UCH-1 (cell line): ENCODE measurements around the genes H2BC1, SLC17A1 and H3C2.

- RRBS = 46% methylated on average over 15 of the region's 32 CpGs
These were observed 72.7 kb downstream of the SOX4 start for GRCh38 chr6:21666168-21666674.

GRCh38 chr6:21754757-21755267 is 161.3 kb downstream of the SOX4 start:
- RRBS = no CpG with 5 or more reads among the region's 7 CpGs

DNA sequence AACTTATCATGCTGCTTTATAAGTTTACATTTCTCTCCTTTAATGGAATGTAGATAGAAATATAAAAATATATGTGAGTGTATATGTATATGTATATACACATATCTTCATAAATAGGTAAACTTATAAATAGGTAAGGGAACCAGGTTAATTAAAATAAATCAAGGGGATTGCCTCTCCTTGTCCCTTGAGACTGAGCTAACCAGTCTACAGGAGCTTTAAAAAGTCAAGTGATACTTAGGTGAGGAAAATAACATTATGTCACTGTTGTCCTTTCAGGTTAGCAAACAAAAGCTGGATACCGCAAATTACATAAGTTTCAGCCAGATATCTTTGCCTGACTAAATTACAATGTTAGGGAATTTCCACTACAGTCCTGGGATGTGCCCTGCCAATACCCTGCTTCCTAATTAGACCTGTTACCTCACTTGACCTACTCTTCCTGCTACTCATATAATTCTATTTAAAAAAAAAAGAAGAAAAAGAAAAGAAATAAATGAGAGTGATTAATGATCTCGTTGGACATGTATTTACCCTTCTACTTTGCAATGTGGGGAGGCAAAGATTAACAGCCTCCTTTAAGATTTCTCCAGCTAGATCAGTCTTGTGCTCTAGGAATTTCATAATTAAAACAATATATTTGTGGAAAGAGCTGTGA is 318.8 kb downstream of the HDGFL1 start:
- RRBS = no CpG with 5 or more reads among the region's 2 CpGs

- RRBS = no CpG with 5 or more reads among the region's 5 CpGs
These were observed 1.1 kb downstream of the C6orf62 start for GRCh38 chr6:24717656-24718492.

GRCh38 chr6:24719982-24720992 is 1.3 kb upstream of the C6orf62 start:
- RRBS = 2% methylated on average over 25 of the region's 78 CpGs

DNA sequence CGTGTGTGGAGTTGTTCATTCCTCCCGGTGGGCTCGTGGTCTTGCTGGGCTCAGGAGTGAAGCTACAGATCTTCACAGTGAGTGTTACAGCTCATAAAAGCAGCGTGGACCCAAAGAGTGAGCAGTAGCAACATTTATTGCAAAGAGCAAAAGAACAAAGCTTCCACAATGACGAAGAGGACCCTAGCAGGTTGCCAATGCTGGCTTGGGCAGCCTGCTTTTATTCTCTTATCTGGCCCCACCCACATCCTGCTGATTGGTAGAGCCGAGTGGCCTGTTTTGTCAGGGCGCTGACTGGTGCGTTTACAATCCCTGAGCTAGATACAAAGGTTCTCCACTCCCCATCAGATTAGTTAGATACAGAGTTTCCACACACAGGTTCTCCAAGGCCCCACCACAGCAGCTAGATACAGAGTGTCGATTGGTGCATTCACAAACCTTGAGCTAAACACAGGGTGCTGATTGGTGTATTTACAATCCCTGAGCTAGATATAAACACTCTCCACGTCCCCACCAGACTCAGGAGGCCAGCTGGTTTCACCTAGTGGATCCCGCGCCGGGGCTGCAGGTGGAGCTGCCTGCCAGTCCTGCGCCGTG is 9.3 kb upstream of the GMNN start:
- RRBS = no CpG with 5 or more reads among the region's 15 CpGs

DNA sequence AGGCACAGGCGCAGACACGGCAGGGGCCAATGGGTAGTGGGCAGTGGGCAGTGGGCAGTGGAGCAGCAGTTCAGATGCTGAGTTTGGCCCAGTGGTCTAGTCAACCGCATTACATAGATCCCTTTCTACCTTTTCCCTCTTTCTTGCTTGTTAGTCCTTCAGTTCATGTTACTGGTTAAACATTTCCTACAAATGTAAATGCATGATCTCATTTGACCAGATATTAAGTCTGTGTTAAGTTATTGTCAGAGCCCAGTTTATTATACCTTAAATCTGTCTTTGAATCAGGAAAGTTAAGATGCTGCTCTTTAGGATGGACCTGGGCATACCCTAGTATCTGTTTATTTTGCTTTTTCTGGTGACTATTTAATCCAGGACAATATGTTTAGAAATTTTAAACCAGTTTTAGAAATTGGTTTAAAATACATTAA is 1.8 kb downstream of the GMNN start:
- RRBS = no CpG with 5 or more reads among the region's 3 CpGs

- RRBS = no CpG with 5 or more reads among the region's 4 CpGs
These were observed 12.8 kb upstream of the CARMIL1 start for GRCh38 chr6:25266386-25266855.

DNA sequence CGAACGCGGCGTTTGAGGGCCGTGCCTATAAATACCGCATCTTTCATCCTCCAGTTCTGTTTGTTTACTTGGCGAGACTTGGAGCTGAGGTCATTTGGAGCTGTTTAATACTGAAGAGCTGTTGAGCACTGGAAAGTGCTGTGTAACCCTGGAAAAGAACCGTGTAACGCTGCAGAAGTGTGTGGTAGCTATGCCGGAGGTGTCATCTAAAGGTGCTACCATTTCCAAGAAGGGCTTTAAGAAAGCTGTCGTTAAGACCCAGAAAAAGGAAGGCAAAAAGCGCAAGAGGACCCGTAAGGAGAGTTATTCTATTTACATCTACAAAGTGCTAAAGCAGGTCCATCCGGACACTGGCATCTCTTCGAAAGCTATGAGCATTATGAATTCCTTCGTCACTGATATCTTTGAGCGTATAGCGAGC is at the start of gene H2BC1:
TSS of gene H2BC1 (plus strand) at position 59 of the 421 bp plus-strand sequence.
- RRBS = no CpG with 5 or more reads among the region's 18 CpGs

- RRBS = no CpG with 5 or more reads among the region's 5 CpGs
These were observed at the start of gene SLC17A1 for GRCh38 chr6:25831715-25832465. TSS of gene SLC17A1 (minus strand) at chr6:25832052.

DNA sequence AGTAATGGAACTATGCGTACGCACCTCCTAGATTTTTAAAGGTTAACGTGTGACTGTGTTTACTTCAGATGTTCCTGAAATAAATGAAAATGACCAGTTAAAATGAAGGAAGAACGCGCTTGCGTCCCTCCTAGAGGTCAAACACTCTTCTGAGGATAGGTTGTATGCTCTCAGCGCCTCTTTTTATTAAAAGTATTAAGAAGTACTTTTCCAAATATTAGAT is 24.6 kb downstream of the H1-1 start:
- RRBS = no CpG with 5 or more reads among the region's 7 CpGs

DNA sequence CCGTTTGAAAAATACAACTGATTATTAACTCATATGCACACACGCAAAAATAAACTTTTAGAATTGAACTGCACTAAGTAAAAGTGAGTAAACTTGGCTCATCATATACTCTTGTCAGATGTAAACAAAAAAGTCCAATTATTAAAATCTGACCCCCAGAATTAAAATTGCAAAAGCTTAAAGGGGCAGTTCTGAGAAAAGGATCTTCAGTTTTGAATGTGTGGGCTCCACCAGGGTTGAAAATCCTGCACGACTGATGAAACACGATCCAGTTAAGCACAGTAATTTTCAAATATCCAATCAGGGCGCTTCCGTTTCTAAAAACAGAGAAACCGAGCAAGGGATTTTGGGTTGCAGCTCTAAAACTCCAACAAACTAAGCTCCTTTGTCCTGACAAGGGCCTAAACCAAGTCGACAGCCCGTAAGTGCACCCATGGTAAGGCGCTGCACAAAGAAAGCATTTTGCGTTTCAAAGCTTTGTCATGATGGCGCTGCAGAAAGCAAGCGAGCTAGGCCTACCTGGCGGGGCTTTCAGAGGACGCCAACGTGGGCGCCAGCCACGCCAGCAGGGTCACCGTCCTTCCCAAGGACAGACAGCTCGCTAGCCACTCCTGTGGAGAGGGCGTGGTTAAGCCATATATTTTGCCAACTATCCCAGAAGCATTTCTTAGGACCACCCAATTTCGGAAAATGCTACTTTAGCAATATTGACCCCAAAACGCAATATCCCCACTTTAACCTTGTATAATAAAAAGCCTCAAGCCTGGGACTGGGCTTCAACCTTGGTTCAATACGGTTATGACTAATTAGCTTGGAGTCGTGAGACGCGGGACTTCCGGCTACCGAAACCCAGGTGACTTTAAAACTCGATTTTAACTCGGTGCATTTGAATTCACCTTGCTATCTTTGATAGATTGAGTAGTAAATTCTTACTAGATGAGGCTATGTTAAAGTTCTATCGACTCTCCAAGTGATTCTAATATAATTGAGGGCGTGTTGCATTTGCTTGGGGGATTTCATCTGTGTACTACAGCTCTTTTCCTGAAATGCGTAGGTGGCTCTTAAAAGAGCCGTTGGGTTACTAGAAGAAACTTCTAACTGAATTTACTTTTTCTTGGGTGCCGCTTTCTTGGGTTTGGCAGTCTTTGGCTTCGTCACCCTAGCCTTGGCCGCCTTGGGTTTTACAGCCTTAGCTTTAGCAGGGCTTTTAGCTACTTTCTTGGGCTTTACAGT is 1.2 kb downstream of the H1-1 start:
- RRBS = no CpG with 5 or more reads among the region's 38 CpGs

DNA sequence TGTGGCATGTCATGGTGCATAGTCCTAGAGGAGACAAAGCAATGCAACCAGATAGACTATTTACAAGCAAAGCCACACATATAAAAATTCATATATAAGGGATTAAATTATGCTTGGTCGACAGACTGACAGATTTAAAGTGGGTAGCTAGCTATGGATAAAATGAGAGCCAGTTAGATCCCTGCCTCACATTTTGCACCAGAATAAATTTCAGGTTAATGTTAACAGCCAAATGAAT is 1.1 kb downstream of the H3C2 start:
- RRBS = no CpG with 5 or more reads among the region's 1 CpG

GRCh38 chr6:26031146-26032162 is at the start of gene H3C2:
TSS of gene H3C2 (minus strand) at chr6:26032099.
- RRBS = no CpG with 5 or more reads among the region's 45 CpGs

DNA sequence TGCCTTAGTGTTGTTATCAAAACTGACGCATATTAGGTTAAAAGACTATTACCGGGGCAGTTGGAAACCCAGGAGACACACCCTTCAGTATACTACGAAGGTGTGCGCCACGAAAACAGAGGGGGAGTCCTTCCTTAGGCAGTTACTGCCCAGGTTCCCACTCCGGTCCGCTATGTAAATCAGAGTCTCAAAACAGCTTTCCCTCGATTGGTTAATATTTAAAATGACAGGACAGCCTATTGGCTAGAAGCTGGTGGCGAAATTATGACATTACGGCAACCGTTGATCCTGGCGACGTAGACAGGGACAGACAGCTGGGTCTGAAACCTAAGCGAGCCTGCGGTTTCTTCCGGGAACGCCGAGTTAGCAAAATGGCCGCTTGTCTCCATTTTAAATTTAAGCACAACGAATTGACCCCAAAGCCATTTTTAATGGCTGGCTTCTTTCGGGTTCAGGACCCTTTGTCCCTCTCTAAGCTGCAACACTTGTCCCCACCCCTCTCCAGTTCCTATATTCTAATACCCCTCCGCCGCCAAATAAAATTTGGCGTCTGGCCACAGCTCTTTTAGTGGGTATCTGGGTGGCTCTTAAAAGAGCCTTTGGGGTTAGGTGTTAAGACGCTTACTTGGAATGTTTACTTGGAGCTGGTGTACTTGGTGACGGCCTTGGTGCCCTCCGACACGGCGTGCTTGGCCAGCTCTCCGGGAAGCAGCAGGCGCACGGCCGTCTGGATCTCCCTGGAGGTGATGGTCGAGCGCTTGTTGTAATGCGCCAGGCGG is 647 bp downstream of the H2BC4 start:
- RRBS = 11% methylated on average over 2 of the region's 37 CpGs

DNA sequence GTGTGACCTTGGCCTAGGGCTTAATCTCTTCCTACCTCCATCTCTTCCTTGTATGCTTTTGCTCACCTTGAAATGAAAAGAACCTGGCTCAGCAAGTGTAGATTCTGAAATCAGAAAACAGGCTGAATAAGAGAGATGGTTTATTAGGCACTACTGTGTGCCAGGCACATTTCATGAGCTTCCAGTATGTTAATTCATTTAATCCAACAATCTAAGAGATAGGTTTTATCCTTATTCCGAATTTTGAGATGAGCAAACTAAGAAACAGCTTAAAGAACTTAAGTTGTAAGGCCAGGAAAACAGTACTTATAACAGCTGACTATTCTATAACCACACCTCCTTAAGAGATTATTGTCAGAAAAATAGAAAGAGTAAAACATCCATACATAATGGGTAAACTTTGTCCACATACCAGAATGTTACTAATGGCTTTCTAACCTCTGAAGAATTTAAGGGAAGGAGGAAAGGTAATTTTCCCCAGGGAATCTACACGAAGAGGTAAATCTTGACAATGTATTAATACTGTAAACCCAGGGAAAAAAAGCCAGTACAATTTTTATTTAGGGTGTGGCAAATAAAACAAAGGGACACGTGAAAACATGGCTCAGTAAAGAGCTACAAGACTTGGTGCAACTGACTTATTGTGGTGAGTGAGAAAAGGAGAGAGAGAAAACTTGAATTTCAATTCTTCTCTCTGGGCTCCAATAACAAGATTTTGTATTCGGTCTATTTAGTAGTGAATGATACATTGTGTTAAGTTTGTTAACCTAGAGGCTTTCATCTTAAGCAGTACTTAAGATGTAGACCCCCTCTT is 2.9 kb downstream of the H2AC6 start:
- RRBS = no CpG with 5 or more reads among the region's 4 CpGs

DNA sequence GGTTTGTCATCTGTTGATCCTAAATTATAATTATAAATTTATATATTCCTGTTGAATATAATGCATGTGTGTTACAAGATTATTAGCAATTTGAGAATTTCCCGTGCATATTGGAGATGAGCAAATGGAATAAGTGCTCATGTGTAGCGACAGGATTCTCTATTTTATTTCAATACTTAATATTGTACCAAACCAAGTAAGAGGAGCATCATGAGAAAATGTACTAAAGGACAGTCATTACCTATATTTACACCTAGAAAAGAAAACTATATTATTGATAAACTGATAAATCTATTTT is 5.0 kb downstream of the H2AC6 start:
- RRBS = no CpG with 5 or more reads among the region's 2 CpGs

DNA sequence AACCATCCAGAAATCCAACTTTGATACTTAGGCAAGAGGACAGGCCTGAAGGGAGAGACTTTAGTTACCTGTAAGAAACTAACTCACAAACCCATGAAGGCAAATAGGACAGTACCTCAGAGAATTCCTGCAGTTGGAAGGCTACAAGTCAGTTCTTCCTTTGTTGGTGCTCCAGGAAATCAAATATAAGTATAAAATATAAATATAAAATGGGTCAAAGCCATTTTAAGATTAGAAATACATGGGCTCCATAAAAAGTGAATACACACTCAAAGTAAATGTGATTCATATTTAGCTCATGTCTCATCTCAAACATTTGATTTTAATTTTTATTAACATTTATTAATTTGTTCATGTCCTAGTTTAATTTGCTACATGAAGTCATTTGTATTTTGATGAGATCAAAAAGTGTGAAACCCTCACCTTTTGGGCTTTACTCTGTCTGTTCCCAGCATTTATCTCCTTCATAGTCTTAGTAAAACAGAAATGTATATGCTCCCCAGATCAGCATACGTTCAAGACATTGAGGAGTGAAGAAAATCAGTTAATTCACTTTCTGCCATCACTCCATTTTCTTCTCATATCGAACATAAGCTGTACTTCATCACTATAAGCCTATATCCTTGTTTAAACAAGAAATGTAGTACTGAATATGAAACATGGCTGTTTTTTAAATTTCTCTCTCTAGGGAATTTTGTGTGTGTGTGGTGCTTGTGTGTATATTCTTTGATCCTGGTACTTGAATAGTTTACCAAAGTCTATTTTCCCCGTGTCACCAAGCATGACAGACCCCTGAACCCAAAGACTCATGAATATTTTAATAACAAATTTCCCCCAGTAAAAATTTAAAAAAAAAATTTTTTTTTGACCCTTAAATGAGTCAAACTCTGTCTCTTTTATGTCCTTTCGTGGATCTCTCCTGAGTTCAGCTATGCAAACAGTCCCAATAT is 2.9 kb downstream of the H3C4 start:
- RRBS = no CpG with 5 or more reads among the region's 4 CpGs

DNA sequence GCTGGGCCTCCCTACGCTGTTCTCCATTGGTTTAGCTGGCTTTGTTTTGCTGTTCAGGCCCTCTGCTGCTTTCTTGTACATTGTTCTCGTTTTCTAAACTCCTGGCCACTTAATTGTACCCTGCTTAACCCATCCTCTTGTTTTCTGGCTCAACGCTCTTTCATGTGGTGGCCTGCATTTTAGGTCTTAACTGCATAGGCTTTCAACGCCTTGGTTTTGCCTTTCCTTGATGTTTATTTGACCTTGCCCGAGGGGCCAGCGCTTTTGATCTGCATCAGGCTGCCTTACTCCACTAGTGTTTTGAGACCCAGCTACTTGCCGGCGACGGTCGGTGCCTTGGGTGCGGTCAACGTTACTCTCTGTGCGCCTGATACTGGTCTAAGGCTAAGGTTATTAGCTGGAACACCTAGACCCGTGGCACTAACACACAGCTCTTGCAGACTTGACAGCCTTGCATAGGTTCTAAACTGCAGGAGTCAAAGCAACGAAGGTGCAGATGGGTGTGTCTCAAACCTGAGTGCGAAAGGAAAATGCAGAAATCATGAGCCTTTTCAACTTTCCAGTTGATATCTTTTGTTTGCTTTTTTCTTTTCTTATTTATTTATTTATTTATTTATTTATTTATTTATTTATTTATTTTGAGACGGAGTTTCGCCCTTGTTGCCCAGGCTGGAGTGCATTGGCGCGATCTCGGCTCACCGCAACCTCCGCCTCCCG is 992 bp downstream of the H3C6 start:
- RRBS = no CpG with 5 or more reads among the region's 24 CpGs